ENCODE measurements around the gene ZBED5.

GRCh38 chr11:10778498-10779007 is 27.5 kb downstream of the CTR9 start:
- PRO-cap, result no peak
- RAMPAGE, long total RNA, 2 experiments, result no peak in any of the 2 experiments

GRCh38 chr11:10796060-10796947 is 12.4 kb downstream of the EIF4G2 start:
- PRO-cap, result no peak
- RAMPAGE, long total RNA, 2 experiments, result no peak in any of the 2 experiments

DNA sequence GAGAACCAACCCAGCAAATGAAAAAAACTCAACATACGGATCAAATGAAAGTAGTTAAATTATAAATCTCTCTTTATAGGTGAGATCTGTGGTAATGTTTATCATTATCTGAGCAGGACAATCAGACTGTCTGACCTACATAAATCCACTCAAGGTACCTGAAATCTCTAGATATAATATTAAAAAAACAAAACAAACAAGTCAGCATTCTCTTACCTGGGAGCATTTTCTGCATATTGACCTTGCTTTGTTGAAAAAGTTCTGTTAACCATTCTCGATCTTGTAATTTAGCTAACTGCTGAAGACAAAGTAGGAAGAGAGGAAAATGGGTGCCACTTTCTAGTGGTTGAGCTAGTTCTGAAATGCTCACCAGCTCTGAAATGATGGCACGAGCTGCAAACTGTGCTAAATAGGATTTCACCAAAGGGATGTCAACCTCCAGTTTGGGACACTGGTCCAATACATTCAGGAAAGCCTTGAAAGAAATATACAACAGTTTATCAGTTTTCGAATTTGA is 8.8 kb downstream of the EIF4G2 start:
- PRO-cap, result no peak
- RAMPAGE, long total RNA, 2 experiments, result no peak in any of the 2 experiments

DNA sequence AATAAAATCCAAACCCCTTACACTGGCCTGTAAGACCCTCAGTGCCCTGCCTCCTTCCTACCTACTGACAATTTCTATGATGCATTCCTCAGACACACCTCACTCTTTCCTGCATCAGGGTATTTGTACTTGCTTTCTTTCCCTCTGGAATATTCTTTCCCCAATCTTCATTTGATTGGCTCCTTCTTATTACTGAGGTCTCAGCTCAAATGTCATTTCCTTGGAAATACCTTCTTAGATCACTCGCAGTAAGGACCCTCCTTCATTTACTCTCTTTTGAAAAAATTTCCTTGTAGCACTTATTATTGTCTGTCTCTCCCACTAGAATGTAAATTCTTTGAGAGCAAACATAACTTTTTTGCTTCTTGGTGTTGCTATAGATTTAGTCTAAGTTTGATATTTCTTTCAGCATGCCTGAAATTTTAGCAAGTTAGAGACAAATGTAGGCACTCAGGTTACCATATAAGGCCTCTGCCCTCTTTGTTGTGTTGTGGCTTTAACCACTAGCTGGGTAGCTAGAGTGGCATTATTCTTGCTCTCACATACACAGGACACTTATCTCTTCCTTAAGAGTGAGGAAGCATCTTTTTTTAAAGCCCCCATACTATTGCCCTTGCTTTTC is 11.4 kb downstream of the ZBED5 start:
- PRO-cap, result no peak
- RAMPAGE, long total RNA, 2 experiments, result no peak in any of the 2 experiments

DNA sequence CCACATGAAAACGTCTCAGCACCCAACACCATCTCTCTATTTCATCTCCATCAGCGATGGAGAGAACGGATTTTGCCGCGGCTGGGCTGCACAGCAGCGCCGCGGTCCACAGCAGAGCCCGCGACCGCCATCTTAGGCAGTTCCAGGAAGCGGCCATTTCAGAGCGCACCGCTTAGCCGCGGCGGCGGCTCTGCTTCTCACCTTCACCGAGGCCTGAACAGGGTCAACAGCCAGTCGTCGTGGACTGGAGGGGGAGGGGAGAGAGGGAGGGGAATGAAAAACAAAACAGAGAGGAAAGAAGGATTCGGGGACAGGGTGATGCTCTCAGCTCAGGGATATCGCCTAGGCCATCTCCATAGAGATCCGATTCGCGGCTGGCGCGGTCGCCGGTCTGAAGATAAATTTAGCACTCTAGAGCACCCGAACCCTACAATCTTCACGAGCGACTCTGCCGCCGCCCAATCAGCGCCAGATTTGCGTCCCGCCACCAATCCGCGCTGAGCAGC is at the start of gene ZBED5:
ZBED5 (minus strand) TSS at position 393 of the 506 bp plus-strand sequence.
- PRO-cap, result unidirectional peak, minus-strand start at position 157 of the sequence; bidirectional peak, plus-strand start outside the sequence, minus-strand start at position 405 of the sequence
- RAMPAGE, long total RNA, 2 experiments, result start-site peak on the minus strand in 1 of 2 experiments, centred at position 377 of the sequence, 63 reads per replicate

- PRO-cap, result no peak
- RAMPAGE, long total RNA, 2 experiments, result no peak in any of the 2 experiments
These were observed 40.7 kb upstream of the ZBED5 start for GRCh38 chr11:10898549-10899035.

DNA sequence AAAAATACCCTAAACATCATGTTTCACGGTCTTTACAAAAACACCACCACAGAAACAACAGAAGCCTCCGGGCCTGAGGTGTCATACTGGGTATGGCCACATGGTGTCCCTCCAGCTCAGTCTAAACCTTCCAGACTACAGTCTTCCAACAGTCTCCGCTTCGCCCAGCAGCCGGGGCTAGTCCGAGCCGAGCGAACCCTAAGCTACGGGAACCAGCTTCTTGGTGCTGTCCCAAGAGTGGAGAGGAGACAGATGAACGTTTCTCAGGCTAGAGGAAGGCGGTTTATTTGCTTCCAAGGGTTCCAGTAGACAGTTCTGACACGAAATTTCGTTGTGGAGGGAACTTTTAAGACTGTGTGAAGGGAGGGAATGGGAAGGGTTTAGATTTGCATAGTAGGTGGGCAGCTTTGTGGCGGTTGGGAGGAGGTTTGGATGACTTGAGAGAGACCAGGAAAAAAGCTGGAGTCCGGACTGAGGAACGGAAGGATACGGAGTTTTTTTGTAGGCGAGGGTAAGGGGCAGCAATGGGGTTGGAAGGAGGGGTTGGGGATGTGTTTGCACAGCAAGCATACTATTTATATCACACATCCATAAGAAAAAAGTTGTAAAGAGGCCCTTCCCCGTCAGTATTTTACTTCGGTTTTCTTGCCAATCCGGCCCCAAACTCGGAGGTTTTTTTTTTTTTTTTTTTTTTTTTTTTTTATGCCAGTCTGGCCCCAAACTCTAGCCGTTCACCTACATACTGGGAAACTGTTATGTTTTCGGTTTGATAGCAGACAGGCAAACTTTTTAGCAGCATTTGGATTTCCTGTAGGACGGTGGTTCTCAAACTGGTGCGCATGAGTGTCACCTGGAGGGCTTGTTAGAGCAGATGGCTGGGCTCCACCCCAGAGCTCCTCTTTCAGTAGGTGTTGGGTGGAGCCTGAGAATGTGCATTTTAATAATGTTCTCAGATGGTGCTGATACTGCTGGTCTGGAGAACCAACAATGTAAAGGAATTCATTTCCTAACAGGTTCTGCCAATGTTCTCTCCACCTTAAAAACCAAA is 76.3 kb upstream of the ZBED5 start:
- PRO-cap, result unidirectional peak, plus-strand start at position 229 of the sequence
- RAMPAGE, long total RNA, 2 experiments, result no peak in any of the 2 experiments

- PRO-cap, result no peak
- RAMPAGE, long total RNA, 2 experiments, result no peak in any of the 2 experiments
These were observed 196.6 kb downstream of the CSNK2A3 start for GRCh38 chr11:11156432-11156830.

- PRO-cap, result no peak
- RAMPAGE, long total RNA, 2 experiments, result no peak in any of the 2 experiments
These were observed 73.0 kb downstream of the CSNK2A3 start for GRCh38 chr11:11279889-11280538.

- PRO-cap, result no peak
- RAMPAGE, long total RNA, 2 experiments, result no peak in any of the 2 experiments
These were observed 41.7 kb downstream of the DKK3 start for GRCh38 chr11:11966780-11967157.

GRCh38 chr11:11968197-11968681 is 40.2 kb downstream of the DKK3 start:
- PRO-cap, result no peak
- RAMPAGE, long total RNA, 2 experiments, result no peak in any of the 2 experiments

GRCh38 chr11:11992110-11992811 is 16.2 kb downstream of the DKK3 start:
- PRO-cap, result no peak
- RAMPAGE, long total RNA, 2 experiments, result no peak in any of the 2 experiments

DNA sequence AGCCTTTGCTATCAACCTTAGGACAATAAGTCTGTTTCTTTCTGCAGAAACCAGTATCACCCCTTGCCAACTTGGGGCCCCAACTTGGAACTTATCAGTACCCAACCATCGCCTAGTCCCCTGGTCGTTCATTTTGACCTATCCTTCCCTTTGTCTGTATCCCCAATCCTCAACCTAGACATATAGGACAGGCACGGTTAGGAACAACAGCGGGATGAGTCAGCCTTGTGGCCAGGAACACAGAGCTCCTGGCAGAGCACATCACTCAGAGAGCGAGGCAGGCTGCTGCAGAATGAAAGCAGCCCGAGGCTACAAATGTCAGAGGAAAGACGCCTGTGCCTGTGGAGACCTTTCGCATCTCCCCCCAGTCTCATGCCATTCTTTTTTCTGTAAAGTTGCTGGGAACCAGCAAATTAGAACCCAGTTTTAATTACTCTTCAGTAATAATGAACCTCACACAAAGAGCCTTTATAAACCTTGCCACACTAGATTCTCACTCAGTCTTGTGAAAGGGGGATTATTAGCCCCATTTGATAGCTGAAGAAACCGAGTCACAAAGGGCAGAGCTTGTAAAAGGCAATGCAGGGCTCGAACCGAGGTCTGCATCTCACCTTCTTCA is 14.5 kb downstream of the DKK3 start:
- PRO-cap, result no peak
- RAMPAGE, long total RNA, 2 experiments, result no peak in any of the 2 experiments

DNA sequence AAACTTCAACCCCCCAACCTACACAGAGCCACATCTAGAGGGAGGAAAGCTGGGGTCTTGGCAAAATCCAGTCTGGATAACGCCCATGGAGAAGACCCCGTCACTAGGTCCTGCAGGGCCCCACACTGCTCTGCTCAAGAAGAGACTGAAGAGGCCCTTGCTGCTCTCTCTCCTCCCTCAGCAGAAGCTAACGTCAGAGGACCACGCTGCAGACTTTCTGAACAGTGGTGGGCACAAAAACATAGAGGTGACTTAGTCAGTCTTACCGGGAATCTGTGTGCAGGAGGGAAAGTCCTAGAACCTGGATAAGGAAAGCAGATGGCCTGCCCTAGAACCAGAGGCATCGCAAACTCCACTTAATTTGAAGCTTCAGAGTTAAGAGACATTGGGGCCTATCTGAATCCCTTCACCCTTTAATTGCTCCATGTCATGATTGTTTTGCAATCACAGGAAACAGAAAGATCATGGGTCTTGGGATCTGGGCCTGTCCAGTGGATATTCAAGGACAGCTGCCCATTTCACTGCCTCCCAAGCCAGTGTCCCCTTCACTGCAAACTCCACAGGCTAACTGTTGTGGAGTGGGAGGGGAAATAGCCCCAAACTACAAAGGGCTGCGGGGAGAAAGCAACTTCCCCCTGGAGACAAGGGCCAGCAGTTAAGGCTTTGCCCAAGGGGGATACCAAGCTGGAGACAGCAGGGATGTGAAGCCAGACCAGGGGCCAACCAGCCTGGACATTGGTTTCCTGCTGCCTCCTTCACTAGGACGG is 1.7 kb downstream of the DKK3 start:
- PRO-cap, result no peak
- RAMPAGE, long total RNA, 2 experiments, result no peak in any of the 2 experiments

GRCh38 chr11:12047327-12047911 is 39.0 kb upstream of the DKK3 start:
- PRO-cap, result no peak
- RAMPAGE, long total RNA, 2 experiments, result no peak in any of the 2 experiments

DNA sequence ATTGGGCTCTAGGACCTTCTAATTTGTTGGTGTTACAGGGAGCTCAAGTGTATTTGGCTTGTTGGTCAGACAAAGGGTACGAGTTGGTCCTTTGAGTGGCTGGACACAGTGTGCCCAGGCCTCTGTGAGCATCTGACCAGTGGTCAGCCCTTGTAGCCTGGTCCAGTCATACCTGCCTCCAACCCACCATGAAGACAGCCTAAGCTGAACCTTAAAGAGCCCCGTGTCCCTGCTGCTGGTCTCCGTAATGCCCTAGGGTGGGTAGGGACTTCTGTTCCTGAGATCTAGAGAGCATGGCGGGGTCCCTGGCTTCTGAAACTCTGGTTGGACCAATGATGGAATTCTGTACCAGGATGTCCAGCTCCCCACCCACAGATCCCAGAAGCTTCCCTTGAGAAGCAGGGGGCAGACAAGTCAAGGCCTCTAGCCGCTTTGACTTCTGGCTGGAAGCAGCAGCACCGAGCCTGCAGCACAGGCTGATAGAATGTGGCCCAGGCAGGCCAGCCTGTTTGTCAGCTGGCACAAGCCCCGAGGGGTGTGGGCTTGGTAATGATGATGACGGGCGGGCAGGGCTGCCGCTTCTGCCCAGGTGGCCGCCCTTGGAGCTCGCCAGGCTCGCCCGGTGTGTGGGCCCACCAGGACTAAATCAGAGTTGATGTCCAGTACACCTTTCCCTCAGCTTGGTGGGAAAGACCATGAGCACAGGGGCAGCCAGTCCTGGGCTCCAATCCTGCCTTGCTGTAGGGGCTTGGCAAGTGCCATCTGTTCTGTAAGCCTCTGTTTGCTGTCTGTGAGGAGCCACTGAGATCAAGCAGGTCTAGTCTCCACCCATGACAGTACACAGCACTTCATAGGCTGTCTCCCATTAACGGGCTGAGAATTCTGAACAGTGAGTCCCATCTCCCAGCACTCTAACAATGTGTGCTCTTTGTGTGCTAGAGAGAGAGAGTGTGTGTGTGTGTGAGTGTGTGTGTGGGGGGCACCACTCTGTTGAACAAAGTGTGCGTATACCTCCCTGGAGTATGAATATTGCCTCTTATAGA is 26.6 kb downstream of the MICAL2 start:
- PRO-cap, result no peak
- RAMPAGE, long total RNA, 2 experiments, result no peak in any of the 2 experiments

- PRO-cap, result no peak
- RAMPAGE, long total RNA, 2 experiments, result no peak in any of the 2 experiments
These were observed 56.7 kb downstream of the MICAL2 start for GRCh38 chr11:12166939-12167732.

GRCh38 chr11:12195674-12196247 is 85.4 kb downstream of the MICAL2 start:
- PRO-cap, result no peak
- RAMPAGE, long total RNA, 2 experiments, result no peak in any of the 2 experiments

DNA sequence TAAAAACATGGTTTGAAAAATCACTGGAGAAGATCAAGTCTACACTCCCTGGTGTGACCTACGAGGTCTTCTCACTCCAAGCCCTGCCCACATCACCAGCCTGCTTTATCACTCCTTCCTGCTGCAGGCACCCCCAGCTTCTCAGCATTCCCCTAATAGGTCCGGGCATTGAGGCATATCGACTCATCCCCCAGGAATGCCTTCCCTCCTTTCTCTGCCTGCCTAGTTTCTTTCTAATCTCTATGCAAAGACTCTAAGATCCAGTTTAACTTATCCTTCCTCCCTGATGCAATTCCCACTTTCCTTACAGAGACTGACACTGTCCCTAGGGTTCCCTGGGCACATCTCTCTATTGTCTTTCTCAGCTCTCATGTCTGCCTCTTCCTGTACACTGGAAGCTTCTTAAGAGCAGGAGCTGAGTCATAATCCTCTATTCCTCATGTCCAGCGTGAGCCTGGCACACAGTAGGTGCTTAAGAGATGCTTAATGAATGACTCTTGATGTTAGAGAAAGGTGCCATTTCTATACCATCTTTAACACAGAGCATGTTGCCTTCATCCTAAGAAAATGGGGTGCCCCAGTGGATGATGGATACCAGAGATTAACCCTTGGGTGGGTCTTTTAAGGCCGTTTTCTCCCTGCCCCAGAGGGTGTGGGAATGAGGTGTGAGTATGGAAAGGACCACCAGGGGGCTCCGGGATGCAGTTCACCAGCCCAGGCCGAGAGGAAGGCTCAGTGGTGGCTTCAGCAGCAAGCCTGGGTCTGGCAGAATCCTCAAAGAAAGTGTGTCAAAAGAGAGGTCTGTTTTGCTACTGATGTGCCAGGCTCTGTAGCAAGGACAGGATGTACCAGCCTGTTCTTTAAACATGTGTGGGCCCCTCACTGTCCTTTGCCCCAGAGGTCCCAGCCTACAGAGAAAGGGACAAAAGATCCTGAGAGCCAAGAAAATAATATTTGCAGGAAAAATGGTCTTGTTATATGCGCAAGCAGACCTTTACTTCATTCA is 34.7 kb downstream of the PARVA start:
- PRO-cap, result no peak
- RAMPAGE, long total RNA, 2 experiments, result no peak in any of the 2 experiments

DNA sequence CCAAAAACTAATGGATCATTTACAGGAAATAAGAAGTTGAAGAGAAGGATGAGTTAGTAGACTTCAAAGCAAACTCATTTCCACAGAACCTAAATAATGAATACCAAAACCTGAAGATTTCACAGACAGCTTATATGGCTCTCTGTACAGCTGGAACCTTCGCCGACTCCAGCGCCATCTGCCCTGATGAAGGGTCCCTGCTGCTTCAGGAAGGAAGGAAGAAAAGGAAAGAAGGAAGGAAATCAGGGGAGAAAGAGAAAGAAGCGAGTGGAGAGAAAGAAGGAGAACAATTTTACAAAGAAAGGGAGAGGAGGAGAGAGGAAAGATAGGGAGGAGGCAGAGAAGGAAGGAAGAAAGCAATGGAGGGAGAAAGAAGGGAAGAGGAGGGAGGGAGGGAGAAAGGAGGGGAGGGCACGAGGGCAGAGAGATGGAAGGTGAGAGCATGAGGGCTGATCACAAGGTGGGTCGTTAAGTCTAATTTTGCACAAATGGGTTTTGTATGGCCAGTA is 39.1 kb downstream of the PARVA start:
- PRO-cap, result no peak
- RAMPAGE, long total RNA, 2 experiments, result no peak in any of the 2 experiments

All from lower leg skin (tissue), 2 donors.